Kidney (tissue), 2 donors: Measurements from ENCODE around the gene JPH2.

DNA sequence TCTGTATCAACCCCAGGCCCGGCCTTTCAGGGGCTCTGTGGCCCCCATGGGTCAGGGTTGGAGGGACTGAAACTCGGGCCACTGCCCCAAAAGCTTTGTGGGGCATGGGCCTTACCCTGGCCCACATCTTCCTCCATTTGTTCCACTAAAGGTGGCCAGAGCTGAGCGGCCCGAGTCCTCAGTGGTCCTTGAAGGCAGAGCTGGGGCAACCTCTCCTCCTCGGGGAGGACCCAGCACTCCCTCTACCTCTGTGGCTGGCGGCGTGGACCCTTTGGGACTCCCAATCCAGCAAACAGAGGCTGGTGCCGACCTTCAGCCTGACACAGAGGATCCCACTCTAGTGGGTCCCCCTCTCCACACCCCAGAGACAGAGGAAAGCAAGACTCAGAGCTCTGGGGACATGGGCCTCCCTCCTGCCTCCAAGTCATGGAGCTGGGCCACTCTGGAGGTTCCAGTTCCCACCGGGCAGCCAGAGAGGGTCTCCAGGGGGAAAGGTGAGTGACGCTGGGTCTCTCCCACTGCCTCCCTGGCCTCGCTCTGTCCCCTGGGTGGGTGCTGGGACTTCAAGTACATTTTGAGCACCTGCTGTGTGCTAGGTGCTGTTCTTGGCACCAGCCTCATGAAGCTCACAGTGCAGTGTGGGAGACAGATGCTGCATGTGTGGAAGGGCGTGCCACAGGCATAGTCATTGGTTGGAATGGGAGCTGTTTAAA lies 9.4 kb downstream of the LPIN3 start:
- PRO-cap, result no peak
- RRBS, result 56% methylated on average over 2 of the region's 12 CpGs

DNA sequence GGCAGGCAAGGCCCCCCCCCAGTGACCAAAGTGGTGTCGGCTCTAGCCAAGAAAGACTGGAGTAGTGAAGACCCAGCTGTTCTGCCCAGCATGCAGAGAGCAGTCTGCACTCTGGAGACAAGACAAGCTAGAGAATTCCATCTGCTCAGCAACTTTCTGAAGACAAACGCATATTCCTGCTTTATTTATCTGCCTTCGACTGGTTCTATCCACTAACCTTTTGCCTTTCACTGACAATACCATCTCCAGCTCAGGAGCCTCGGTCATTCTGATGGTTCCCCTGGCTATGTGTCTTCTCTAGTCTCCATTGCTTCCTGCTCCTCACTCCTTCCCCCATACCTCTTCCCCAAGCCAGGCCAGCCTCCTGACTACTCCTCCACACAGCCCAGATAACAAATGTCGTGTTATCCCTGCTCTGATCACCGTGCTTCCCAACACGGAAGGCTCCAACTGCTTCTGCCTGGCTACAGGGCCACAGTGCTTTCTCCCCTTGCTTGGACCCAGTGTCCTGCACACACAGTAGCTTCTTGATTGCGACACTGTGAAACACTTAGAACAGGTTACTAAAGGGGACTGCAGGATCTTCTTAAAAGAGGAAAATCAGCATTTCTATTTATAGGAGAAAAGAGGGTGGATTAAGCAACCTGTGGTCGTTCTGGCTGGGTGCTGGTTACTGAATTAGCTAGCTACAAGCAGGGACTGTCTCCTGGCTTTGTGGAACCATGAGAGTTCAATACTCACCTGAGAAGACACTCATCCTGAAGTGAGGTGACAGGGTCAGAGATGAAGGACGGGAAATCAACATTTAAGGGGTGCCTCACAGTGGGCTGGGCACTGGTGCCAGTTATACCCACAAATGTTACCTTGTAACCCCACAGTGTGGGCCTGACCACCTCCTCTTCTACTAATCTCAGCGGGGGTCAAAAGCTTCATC lies 86.9 kb upstream of the EMILIN3 start:
- PRO-cap, result no peak
- RRBS, result no CpG with 5 or more reads among the region's 11 CpGs

DNA sequence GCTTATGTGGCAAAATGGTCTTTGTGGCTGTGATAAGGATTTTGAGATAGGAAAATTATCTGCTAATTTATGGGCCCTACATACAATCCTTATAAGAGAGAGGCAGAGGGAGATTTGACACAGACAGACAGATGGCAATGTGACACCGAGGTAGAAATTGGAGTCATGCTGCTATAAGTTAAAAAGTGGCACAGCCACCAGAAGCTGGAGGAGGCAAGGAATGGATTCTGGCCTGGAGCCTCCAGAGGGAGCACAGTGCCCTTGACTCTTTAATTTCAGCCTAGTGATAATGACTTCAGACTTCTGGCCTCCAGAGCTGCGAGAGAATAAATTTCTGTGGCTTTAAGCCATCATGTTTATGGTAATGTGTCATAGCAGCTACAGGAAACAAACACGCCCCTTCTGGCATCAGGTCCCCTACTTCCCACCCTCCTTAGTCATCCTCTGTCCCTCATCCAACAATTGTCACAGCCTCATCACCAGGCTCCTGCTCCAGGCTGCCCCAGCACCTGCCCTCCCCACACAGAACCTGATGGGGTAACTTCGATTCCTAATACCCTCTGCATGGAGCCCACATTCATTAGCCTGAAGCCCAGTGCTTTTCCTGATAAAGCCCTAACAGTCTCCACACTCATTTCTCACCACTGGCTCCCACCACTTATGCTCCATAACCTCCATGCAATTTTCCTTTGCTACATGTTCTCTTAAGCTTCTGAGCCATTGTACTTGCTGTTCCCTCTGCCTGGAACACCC lies 69.8 kb upstream of the TOX2 start:
- PRO-cap, result no peak
- RRBS, result no CpG with 5 or more reads among the region's 4 CpGs

DNA sequence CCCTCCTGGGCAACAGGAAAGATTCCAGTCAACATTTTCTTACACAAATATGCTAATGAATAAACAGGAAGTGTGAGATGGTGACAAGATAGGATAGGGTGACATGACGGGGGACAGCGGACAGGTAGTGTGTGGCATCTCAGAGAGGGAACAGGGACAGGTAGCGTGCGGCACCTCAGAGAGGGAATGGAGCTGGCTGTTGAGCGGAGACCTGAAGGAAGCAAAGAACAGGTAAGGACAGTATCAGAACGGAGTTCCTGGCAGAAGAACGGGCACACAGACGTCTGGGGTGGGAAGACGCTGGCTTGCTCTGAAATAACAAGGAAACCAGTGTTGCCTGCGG lies 111.8 kb downstream of the JPH2 start:
- PRO-cap, result no peak
- RRBS, result no CpG with 5 or more reads among the region's 10 CpGs

GRCh38 chr20:44116715-44117005 lies 70.3 kb downstream of the JPH2 start:
- PRO-cap, result no peak
- RRBS, result no CpG with 5 or more reads among the region's 9 CpGs

DNA sequence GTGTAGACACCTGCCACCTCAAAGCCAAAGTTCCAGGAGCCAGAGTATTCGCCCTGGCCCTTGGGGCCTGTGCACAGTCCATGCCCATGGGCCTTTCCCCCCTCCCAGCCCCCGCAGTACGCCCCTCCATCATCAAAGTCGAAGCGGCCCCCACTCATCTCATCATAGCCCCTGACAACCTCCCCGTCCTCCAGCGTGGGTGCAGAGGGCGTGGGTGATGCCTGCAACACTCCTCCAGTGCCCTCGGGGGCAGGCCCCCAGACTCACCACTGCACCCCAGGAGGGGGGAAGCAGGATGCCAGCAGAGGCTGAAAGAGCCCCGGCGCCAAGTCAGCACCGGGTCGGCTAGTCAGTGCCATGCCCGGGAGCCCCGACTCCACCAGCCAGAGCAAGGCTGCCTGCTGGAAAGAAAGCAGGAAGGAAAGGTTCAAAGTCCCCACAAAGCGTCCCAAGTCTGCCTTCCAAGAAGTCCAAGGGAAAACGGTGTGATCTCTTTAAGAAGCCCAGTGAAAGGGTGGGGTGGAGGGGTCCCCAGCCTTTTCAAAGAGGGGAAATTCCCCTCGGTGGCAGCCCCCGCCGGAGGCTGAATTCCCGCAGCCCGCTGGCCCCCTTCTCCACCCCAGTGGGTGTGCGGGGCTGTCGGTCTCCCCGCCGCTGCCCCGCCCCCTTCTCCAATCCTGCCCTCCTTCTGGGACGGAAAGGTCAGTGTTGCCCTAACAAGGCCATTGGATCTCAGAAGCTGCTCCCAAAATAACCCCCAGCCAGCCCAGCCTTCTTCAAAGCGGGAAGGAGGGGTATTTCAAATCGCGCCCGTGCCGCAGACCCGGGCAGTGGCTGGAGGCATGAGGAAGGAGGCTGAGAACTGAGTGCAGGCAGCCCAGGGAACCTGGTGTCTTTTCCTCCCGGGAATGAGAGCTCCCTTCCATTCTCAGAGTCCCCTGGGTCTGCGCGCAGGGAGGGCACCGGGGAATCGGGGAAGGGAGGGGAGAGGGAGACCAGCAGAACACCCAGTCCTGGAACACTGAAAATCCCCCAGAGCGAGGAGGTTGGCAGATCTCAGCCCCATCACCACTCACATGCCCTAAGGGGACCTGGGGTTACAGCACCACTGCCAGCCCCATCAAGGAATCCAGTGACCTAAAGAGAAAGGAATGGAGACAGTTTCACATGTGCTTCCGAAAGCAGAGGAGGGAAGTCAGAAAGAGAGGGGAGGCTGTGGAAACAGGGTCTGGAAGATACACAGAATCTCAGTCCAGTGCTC lies at the start of gene JPH2:
Gene JPH2, minus strand, starts transcription at position 641 of the 1,261 bp plus-strand sequence.
- PRO-cap, result bidirectional peak, plus-strand start at position 725 of the sequence, minus-strand start at position 630 of the sequence; bidirectional peak, plus-strand start at position 1,198 of the sequence, minus-strand start at position 946 of the sequence
- RRBS, result 5% methylated on average over 5 of the region's 41 CpGs

DNA sequence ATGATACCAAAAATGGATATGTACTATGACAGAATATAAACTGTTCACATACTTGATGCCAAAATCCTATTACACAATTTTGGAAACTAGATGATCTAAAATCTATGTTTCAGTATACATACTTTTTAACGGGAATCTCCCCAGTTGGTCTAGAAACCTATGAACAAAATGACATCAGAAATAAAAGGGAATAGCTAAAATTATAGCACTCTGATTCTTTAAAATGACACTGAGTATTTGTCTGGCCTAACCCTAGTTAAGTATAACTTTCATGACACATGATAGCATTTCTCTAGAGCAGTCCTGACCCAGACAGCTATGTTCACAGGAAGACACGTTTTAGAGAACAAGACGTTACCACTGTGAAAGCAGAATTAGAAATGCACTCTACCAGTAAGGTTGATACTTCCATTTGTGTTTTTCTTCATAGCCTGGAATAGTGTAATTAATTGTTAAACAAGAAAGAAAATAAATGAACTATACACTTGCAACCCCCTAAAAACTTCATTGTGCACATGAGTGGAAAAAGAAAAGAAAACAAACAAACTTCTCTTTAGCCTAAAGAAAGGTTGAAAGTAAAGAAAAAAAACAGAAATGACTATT lies 3.3 kb downstream of the OSER1 start:
- PRO-cap, result no peak
- RRBS, result no CpG with 5 or more reads among the region's 3 CpGs

GRCh38 chr20:44447581-44448827 lies 27.7 kb upstream of the TTPAL start:
- PRO-cap, result no peak
- RRBS, result no CpG with 5 or more reads among the region's 13 CpGs

DNA sequence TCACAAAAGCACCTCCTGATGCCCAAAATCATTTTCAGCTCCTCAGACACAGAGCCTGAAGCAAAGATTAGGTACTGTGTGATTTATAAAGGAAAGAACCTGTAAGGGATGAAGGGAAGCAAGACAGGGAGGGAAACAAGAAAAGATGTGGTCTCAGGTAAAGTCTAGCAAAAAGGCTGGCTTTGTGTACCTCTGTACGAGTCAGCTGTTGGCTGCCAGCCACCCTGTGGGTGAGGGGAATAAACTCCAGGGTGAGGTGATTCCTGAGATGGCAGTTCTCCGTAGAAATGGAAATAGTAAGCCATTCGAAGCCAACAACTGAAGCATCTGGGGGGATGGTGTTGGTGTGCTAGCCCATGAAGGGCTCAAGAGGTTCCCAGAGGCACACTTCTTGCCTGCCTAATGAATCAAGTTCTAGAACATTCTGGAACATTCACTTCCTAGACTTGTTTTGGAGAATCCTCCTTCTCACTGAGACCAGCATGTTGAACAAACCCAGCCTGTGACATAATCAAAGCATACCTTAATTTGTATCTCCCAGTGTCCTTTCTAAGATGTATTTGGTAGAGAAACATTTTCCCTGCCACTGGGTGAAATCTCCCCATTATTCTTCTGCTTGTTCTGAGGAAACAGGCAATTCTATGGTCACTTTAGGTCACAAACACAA lies 10.6 kb upstream of the TTPAL start:
- PRO-cap, result no peak
- RRBS, result no CpG with 5 or more reads among the region's 3 CpGs

GRCh38 chr20:44587669-44588115 lies 5.3 kb downstream of the PKIG start:
- PRO-cap, result no peak
- RRBS, result no CpG with 5 or more reads among the region's 6 CpGs

DNA sequence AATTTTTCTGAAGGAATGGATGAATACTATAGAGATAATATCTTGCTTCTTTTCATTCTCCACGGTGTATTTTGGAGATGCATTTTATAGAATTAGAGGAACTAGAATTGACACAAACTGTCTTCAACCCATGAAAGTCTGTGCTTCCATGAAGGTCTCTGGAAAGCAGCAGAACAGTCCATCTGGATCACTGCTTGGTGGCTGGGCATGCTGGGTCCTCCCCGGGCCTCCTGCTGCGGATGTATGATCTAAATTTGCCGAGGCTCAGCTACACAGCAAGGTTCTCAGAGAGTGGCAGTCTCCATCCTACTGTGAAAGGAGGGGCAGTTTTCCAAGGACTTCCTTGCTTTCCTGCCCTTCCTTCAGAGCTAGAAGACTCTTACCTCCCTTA lies 15.1 kb downstream of the PKIG start:
- PRO-cap, result no peak
- RRBS, result no CpG with 5 or more reads among the region's 4 CpGs

GRCh38 chr20:44651038-44651494 lies 433 bp downstream of the ADA start:
- PRO-cap, result no peak
- RRBS, result 23% methylated on average over 8 of the region's 21 CpGs

GRCh38 chr20:44716126-44716325 lies 857 bp downstream of the CCN5 start:
- PRO-cap, result no peak
- RRBS, result no CpG with 5 or more reads among the region's 1 CpG

DNA sequence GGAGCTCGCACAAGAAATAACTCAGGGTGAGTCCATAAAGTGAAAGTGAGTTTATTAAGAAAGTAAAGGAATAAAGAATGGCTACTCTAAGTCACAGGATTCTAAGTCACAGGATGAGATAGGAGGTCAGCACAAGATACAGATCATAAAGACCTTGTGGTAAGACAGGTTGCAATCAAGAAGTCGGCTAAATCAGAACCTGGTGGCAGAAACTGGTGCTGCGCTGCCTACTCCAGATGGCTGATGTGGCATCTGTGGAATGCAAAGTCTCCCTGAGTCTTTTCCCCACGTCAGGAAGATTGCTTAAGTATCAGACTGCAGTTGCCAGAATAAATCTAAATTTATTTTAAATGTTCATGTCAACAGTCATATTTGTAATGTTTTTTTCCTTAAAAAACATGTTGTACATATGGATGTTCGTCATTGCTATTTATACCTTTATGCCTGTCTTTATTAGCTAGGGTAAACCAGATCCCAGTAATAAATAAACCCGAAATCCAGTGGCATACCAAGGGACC lies 10.7 kb upstream of the KCNK15 start:
- PRO-cap, result no peak
- RRBS, result no CpG with 5 or more reads among the region's 6 CpGs

GRCh38 chr20:44736080-44736605 lies 9.5 kb upstream of the KCNK15 start:
- PRO-cap, result no peak
- RRBS, result no CpG with 5 or more reads among the region's 5 CpGs

DNA sequence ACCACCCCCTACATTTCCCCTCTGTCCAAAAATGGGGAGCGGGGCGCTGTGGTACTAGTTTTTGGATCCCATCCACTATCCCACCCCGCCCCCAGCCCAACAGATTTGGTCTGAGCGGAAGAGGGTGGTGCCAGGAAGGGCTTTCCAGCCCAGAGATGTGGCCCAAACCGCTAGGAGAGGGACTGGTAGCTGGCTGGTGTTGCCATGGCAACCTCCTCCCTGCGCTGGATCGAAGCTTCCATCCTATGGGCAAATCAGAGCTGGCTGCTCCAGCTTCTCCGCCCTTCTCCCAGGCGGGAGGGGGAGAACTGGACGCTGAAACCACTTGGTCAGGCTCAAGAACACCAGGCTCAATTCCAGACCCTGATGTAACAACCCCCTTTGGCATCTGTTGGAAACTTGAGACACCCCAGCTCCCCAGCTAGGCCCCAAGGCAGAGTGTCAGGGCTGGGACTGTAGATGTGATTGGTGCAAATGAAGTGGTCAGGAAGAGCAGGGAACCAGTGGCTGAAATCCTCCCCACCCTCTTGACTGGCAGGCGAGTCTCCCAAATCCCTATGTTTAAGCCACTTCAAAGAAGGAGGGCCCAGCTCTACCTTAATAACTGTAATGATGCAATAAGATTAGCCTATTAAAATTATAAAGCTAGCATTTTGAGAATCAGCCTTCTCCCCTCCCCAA lies 4.3 kb downstream of the RIMS4 start:
- PRO-cap, result no peak
- RRBS, result no CpG with 5 or more reads among the region's 11 CpGs

GRCh38 chr20:44809871-44810333 lies 444 bp downstream of the RIMS4 start:
- PRO-cap, result no peak
- RRBS, result 4% methylated on average over 17 of the region's 49 CpGs

GRCh38 chr20:44906172-44906954 lies 3.5 kb upstream of the PABPC1L start:
- PRO-cap, result no peak
- RRBS, result no CpG with 5 or more reads among the region's 14 CpGs

DNA sequence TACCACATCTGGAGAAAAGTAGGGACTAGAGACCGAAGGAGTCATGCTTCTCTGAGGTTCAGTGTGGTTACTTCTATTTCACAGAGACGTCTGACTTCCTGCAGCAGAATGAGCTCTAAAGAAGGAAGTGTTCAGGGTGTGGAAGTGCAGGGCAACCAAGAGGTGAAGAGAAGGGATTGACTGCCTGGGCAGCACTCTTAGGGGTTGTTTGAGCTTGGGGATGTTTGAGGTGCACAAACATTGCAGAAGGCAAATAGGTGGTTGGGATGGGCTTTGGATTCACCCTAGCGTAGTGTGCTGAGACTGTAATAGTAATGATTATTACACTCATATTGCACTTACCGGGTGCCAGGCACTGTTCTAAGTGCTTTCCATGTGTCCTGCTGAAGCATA lies 1.2 kb downstream of the STK4 start:
- PRO-cap, result bidirectional peak, plus-strand start at position 118 of the sequence, minus-strand start at position 92 of the sequence
- RRBS, result no CpG with 5 or more reads among the region's 4 CpGs

DNA sequence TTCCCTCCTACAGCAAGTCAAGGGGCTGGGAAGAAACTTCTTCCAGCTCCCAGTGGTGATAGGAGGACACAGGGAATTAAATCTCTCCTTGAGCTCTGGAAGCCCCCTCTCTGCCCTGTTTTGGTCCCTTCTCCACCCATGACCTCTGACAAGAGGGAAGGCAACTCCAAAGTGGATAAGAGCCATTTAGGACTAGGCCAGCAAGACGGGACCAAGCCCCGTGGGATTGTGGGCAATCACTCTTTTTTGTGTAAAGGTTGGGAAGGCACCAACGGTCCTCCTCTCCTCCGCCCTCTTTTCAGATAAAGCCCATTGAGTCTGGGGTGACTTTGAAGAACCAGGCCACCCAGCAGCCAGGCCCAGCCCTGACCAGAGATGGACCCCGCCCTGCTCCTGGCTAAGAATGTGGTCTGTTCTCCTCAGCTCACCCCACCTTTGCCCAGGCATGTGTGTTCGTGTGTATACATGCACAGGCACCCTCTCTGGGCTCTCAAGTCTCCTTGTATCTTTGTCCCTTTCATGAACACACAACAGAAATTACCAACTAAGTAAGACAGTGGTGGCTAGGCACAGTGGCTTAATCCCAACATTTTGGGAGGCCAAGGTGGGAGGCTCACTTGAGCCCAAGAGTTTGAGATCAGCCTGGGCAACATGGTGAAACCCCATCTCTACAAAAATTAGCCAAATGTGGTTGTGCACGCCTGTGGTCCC lies 9.2 kb downstream of the SDC4 start:
- PRO-cap, result no peak
- RRBS, result no CpG with 5 or more reads among the region's 7 CpGs